GM19239 (cell line): ENCODE measurements around a stretch of chr12.

DNA sequence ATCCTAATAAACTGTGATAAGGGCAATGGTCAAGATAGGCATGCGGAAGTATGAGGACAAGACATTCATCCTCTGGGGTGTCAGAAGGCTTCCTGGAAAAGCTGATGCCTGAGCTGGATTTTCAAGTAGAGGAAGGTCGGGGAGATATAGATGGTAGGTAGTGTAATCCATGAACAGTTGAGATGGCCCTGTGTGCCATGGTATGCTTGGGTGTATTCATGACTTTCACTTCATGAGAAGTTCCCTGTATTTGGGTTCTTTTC, 38.7 kb upstream of the DUSP6 start:
- RRBS, result no CpG with 5 or more reads among the region's 2 CpGs

DNA sequence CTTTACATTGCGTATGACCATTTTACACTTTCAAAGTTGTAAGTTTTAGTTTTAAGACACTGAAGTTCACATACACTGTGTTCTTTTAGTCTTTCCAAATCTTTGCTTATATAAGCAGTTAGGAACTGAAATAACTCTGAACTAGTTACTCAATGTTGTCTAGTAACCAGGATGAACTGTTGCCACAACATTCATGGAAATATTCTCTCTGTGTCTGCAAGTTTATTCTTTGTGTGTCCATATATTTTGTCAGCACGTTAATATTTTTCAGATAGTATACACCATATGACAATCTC, 71.0 kb downstream of the GALNT4 start:
- RRBS, result no CpG with 5 or more reads among the region's 2 CpGs

- RRBS, result no CpG with 5 or more reads among the region's 3 CpGs
Measured at GRCh38 chr12:89461077-89461480, 63.5 kb downstream of the GALNT4 start.

DNA sequence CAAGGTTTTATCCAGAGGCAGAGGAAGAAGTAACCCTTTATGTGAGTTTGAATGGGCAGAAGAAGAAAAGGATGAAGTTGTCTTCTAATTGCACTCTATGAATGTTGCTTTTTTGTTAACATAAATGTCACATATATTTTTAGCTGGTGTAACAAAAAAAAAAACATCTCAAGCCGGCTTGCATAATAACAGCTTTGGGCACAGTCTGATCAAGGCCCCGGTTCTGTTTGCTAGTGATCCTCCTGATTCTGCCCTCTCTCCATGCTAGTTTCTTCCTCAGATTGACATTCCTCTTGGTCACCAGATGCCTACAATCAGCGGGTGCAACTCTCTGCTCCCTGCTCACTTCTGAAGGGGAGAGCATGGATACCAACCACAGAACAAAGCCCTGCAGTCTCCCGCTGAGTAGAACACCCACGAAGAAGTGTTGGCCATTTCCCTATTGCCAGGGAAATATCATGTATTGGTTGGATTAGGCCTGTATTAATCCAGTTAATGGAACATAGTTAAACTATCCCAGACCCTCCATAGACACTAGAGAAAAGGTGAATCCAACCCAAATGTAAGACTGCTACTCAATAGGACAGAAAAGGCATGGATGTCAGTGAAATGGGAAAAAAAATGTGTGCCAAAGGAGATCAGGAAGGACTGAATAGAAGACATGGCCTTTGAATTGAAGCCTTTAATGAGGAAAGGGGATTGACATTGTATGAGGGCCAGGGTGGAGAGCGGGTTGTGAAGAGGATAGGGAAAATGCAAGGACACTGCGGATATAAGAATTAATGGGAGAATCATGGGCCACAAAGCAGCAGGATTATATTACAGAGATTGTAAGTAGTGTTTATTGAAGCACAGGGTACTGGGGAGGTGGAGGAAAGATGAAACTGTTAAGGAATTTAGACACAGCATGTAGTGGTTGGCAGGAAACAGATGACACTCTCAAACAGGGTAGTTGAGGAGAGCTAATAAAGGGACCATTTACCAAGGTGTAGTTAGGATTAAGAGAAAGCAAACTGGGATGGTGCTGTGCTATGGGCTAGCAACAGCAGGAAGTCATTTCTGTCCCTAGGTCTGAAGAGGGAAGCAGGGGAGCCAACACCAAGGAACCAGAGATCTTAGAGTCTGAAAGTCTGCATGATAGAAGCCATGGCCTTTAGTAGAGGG, 16.2 kb upstream of the POC1B start:
- RRBS, result no CpG with 5 or more reads among the region's 7 CpGs

DNA sequence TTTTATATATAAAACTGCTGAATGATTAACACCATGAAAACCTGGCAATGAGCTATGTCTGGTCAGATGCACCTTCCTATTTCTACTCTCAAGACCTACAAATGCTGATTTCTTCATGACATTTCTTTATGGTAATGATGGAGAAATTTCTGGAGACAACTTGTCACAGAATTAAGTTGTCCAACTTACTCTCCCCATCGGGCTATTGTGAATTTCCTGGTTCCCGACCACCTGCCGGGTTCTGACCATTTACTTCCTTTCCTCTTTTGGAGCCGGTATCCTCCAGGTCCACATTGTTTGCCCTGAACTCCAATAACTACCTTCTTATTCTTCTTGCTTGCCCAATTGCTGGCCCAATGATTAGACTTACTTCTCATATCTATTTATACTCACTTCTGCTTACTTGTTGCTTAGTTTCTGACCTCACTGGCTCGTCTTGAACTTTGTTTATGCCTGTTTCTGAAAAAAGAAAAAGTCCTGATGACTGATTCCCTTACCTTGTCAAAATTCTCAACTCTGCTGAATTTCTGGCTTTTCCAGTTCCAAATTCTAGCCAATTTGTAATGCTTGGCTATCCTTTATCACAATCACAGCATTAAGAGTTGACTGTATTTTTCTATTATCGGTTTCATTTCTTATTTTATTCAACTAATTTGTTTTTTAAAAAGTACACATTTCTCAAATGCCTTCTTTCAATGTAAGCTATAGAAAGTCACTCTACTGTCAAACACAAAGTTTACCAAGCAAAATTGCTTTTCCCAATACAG, 13.0 kb upstream of the ATP2B1 start:
- RRBS, result no CpG with 5 or more reads among the region's 6 CpGs

DNA sequence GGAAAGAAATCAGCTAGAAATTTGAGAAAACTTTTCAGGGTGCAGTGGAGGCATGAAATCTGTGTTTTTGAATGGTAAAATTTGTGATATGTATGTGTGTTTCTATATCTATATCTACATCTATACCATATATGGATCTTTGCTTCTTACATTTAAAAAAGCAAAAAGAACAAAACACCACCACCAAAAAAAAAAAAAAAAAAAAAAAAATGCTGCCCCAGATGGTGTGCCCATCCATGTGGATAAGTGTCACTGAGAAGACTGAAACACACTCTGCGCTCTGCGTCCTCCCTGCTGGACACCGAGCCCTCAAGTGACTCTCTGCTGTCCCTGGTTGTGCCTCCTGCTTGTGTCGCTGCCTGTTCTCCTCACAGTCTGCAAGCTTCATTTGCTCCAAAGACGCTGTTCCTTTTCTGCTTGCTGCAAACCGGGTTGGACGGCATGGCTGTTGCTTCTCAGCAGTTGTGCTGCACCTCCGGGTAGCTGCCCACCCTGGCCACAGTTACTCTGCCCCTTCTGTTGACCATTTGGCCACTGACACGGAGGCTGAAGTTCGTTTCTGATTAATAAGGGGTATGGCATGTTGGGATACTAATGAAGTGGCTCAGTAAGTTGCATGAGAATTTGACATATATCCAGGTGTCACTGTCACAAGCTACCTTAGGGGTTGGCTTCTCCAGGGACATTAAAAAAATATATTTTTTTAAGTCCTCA, 276.2 kb upstream of the ATP2B1 start:
- RRBS, result 100% methylated on average over 3 of the region's 10 CpGs

DNA sequence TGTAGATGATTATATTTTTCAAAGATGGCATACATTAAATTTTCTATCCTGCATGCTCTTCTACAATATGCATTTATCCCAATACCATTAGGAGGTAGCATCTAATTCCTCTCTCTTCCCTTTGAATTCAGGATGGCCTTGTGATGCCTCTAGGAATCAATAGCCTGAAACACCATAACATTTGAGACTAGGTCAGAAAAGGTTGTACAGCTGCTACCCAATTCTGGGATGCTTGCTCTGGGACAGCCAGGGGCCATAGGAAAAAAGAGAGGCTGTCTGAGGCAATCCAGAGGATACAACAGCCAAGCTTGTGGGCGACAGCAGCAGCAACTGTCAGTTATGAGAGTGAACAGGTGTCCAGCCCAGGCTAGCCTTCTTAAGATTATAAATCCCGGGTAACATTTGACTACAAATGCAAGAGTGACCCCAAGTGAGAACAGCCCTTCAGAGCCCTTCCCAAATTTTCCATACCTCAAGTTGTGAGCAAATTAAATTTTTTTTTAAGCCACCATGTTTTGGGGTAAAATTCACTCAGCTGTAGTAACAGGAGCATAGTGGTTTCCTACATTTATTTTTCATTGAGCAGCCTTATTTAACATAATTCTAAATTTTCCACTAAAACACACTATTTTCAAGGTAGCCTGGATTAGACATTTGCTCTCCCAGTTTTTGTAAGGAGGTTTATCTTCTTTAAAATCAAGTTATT, 11.1 kb downstream of the DCN start:
- RRBS, result no CpG with 5 or more reads among the region's 2 CpGs

- RRBS, result no CpG with 5 or more reads among the region's 5 CpGs
Measured at GRCh38 chr12:91215734-91216652, 33.4 kb upstream of the DCN start.

DNA sequence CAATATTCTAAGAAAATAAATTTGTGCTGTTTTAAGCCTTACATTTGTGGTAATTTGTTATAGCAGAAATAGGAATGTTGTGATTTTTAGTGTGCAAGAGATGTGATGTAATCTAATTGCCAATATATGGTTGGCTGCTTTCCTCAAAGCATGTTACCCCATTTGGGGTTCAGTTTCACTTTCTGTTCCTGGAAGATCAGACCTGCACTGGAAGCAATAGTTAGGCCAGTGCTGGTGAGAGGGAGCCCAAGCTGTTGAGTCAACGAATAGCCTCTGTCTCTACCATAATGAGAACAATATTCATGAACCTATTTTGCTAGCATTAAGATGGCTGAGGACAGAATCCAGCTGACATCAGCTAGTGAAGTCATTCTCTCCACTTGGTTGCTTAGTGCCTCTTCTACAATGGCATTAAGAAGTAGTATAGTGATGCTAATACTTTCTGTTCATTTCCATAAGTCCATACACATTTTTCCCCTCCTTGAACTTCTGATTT, 379.9 kb upstream of the DCN start:
- RRBS, result no CpG with 5 or more reads among the region's 1 CpG

- RRBS, result no CpG with 5 or more reads among the region's 2 CpGs
Measured at GRCh38 chr12:91778464-91778784, 367.2 kb downstream of the BTG1 start.

GRCh38 chr12:91922032-91922462, 223.6 kb downstream of the BTG1 start:
- RRBS, result no CpG with 5 or more reads among the region's 1 CpG

- RRBS, result no CpG with 5 or more reads among the region's 7 CpGs
Measured at GRCh38 chr12:92070170-92070719, 75.4 kb downstream of the BTG1 start.

DNA sequence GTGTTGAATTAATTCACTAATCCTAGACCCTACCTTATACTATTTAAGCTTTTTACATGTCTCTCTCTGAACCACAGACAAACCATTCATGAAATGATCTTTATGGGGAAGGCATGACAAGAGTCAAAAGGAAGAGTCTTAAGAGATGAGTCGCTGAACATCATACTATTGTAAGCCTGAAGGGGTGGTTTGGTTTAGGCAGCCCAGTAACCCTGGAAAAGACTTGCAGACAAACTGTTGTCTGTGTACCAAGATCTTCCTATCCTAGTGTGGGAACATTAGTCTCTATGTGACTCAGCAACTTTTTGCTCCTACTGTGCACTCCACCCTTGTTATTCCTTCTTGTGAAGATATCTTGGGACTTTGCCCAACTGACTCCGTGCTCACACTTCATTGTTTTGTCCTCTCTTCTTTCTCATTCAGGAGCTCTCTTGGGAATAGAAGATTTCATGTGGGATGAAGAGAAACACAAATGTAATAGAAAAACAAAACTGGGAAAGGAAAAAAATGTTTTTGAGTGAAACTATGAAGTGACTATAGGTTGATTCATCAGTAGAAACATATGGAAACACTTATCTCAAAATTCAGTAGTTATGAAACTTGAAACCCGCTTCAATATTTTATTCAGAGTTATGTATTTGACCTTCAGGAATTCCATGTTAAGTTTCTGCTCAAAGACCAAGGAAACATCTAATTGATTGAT, 67.4 kb downstream of the BTG1 start:
- RRBS, result no CpG with 5 or more reads among the region's 3 CpGs

DNA sequence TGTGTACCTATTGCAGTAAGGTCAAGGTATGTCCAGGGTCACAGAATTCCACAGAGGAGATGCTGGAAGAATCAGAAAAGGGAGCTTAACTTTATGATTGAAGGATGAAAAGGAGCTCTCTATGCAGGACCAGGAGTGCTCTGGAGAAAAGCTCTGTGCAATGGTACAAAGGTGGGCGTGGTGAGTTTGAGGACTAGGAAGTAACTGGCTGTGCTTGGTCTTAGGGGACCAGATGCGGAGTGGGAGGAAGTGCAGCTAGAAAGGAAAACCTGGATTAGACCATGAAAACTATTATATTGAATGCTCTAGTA, 56.9 kb downstream of the BTG1 start:
- RRBS, result no CpG with 5 or more reads among the region's 2 CpGs

GRCh38 chr12:92113209-92113941, 32.3 kb downstream of the BTG1 start:
- RRBS, result no CpG with 5 or more reads among the region's 1 CpG

GRCh38 chr12:92116535-92117372, 28.9 kb downstream of the BTG1 start:
- RRBS, result no CpG with 5 or more reads among the region's 5 CpGs

GRCh38 chr12:92121020-92121725, 24.5 kb downstream of the BTG1 start:
- RRBS, result no CpG with 5 or more reads among the region's 2 CpGs

DNA sequence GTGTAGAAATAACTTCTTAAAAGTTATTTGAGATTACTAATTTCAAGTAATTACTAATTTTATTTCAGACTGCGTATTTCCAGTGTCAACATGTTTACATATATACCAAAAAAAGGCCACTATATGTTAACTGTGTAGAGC, 3.5 kb downstream of the BTG1 start:
- RRBS, result no CpG with 5 or more reads among the region's 1 CpG